T47D (cell line): ENCODE measurements around a stretch of chr11.

DNA sequence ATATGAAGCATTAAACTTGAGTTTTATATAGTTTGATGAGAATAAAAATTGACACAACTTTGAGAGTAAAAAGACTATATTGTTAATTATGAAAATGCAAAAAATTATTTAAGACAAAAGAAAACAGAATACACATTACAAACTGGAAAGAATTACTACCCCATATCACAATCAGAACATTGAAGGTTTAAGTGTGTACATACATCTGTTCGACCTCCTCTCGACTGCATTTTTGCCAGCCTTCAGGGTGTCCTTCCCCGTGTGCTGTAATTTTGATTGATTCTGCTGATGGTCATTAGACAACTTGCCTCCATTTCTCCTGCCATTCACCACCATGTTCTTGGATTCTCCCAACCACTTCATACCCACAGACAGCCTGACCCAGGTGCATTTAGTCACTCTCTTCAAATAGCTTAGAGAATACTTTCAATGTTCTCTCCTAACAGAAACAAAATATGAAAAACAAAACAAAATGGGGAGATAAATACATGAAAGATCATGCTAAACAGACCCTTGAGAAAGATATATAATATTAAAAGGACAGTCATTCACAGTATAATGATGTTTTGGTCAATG lies 23.3 kb downstream of the KMT5B start:
- RRBS = no CpG with 5 or more reads among the region's 3 CpGs

GRCh38 chr11:68211520-68212035 lies 1.5 kb downstream of the KMT5B start:
- RRBS = 0% methylated on average over 1 of the region's 15 CpGs

DNA sequence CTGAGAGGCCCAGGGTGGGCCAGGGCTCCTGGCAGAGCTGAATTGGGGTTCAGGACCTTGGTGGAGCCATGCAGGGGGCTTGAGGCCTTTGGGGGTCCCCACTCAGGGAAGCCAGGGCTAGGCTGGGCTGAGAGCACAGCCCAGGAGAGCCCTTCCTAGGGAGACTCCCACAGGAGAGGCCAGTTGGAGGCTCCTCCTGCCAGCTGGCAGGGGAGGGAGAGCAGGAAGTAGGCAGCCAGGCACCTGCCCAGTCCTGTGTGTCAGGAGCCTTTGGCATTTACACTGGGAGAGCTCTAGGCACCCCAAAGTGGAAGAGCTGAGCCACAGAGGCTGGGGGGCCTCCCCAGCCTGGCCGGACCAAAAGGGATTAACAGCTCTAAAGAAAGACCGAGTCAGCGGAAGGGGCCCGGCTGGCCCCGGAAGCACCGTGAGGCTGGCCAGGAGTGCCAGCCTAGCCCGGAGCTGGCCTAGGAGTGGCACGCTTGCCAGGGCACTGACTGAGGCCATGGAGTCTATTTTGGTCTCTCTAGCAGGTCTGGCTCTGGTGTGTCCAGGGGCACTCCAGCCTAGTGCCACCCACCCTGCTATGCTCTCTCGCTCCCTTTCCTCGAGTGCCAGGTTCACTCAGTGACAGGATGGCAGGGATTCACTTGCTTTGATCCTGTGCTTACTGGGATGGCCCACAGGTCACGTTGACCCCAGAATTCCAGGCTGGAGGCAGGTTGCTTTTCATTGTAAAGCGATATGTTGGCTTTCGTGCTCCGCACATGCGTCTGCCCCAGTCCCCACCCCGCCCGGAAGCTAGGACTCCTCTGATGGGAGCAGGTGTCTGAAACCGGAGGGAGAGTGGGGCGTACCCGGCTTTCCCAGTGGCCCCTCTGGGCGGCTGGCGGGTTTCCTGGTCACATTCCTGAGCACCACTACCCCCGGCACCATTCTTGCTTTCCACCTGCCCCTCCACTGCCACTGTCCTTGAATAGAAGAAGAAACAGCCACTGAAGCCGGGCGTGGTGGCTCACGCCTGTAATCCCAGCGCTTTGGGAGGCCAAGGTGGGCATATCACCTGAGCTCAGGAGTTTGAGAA lies 3.3 kb upstream of the KMT5B start:
- RRBS = 52% methylated on average over 8 of the region's 27 CpGs

GRCh38 chr11:68271014-68271785 lies 573 bp downstream of the C11orf24 start:
- RRBS = 2% methylated on average over 3 of the region's 23 CpGs

DNA sequence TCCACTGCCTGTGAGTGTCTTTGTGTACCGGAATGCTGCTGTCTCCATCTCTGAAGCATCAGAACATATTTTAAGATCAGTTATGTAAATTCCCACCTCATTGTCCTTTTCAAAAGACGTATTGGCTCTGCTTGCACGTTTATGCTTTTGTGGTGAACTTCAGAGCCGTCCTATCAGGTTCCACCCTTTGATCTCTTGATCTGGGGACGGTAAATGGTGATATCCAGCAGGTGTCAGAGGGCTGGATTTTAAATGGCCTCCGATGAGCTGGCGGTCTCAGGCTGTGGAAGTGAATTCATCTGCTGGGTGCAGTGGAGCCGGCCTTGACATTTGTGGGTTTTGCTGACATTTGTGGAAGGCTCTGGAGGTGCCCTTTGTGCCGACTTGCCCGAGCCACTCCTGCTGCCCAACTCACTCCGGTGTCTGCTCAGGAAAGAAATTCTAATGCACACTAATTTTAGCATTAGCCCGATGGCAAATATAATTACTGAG lies 8.9 kb downstream of the LRP5 start:
- RRBS = 94% methylated on average over 2 of the region's 12 CpGs

GRCh38 chr11:68342317-68343352 lies 30.2 kb downstream of the LRP5 start:
- RRBS = 3% methylated on average over 7 of the region's 22 CpGs

- RRBS = 24% methylated on average over 4 of the region's 30 CpGs
Measured at GRCh38 chr11:68380344-68381091, 68.1 kb downstream of the LRP5 start.

- RRBS = no CpG with 5 or more reads among the region's 21 CpGs
Measured at GRCh38 chr11:68388399-68389479, 71.8 kb upstream of the PPP6R3 start.

DNA sequence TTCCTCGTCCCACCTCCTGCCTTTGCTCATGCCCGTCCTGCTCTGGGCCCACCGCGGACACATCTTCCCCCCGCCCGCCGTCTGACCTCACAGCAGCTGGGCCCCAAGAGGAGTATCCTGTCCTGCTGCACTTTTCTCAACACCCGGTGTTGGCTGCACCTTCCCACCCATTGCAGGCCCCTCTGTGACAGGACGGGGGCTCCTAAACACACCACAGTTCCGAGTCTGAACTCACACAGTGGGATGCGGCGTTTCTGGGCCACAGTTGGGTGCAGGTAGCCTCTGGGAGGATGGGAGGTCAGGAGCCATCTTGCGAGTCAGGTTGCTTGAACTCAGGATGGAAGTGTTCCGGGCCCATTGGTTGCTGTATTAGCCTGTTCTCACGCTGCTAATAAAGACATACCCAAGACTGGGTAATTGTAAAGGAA lies 12.9 kb upstream of the PPP6R3 start:
- RRBS = no CpG with 5 or more reads among the region's 15 CpGs

- RRBS = 93% methylated on average over 5 of the region's 46 CpGs
Measured at GRCh38 chr11:68448430-68449522, 11.8 kb upstream of the PPP6R3 start.

DNA sequence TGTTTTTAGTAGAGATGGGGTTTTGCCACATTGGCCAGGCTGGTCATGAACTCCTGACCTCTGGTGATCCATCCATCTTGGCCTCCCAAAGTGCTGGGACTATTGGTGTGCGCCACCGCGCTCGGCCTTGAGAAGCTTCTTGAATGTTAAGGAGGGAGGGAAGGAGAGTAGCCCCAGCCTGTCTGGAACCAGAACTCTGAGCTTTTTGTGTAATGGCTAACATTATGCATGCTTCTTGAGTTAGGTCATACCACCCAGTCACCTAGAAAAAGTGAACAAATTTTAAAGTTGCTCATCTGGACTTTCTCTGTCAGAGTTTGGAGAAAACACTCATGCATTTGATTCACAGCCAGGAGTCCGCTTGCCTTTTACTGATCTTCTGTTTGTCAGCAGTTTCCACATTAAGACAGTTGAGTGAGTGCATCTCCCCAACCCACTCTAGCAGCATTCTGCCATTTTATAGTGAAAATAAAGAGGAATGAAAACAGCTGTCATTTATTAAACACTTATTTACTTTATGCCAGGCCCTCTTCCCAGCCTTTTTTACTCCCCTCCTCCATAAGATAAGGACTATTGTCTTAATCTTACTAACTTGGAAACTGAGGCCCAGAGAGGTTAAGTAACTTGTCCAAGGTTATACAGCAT lies 82.1 kb downstream of the PPP6R3 start:
- RRBS = no CpG with 5 or more reads among the region's 5 CpGs

- RRBS = no CpG with 5 or more reads among the region's 3 CpGs
Measured at GRCh38 chr11:68614913-68615372, 69.4 kb upstream of the GAL start.

GRCh38 chr11:68725916-68726309 lies 25.4 kb downstream of the TESMIN start:
- RRBS = no CpG with 5 or more reads among the region's 5 CpGs

- RRBS = no CpG with 5 or more reads among the region's 19 CpGs
Measured at GRCh38 chr11:68762900-68763820, 11.8 kb upstream of the TESMIN start.

DNA sequence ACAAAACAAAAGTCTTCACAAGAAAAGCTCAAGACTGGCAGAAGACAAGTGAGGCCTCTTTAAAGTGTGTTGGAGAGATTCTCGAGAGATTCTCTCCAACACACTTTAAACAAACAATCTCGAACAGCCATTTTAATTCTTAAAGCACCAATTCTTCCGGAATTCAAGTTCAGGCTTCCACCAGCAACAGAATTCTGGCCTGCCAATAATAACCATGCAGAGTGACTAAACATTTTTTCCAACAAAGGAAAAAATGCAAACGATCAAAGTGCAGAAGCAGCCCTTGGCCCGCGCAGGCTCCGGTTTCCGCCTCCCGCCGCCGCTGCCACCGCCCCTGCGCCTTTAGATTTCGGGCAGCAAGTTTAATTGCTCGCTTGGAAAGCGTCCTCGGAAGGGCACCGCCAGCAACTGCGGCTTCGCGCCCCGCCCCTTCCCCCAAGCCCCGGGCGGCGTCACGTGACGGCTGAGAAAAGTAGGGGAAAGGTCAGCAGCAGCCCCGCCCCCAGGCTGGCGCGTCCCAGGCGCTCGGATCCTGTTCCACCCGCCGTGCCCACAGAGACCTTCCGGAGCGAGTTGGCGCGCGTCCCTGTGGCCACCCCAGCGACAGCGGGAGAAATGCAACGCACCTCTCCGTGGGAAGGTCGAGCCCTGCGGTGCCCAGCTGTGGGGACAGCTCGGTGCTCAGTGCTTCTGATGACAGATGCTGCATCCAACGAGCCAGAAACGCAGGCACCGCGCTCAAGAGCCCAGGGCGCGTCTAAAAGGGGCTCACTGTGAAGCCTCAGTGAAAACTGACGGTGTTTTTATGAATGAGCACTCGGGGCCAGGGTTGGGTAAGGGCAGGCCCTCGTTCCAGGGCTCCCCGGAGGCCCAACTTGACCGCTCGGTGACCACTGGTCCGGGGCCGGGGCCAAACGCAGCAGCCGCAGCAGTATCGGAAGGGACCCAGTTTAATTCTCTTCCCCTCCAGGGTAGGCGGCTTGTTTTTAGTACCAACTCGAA lies 2.5 kb downstream of the CPT1A start:
- RRBS = under 1% methylated on average over 11 of the region's 65 CpGs

DNA sequence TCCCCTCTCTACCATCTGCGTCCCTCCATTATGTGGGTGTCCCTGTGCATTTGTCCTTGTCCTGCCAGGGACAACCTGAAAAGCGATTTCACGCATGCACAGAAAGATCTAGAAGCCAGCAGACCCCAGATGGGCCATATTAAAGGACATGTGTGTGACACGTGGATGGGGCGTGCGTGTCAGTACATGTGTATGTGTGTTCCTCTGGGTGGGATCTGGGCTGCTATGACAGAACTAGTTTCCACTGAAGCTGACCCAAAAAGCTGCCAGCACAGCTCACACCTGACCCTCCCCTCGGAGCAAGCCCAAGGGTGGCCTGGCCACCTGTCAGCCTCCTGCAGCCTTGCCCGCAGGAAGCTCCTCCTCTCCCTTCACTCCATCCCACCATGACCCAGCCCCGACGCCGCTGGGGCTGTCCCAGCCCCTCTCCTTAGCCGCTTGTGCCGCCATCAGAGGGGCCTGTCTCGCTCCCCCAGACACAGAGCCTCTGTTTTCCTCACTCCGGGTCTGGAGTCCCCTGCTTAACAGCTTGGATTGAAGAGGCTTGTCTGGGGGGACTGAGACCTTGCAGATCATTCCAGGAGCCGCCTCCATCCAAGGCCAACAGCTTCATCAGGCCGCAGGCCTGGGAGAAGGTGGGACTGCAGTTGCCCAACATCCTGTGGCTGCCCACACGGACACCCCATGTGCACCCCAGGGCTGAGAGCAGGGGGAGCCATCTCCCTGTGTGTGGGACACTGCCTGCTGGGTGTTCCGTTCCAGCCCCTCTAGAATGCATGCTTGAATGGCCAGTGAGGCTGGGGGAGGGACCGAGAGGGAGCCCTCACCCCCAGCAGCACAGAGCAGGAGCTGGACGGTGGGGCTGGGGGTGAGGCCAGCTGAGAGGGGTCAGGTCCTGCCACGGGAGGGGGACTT lies 875 bp downstream of the MRGPRF start:
- RRBS = no CpG with 5 or more reads among the region's 22 CpGs

GRCh38 chr11:69018198-69018624 lies 5.2 kb upstream of the MRGPRF start:
- RRBS = no CpG with 5 or more reads among the region's 10 CpGs

DNA sequence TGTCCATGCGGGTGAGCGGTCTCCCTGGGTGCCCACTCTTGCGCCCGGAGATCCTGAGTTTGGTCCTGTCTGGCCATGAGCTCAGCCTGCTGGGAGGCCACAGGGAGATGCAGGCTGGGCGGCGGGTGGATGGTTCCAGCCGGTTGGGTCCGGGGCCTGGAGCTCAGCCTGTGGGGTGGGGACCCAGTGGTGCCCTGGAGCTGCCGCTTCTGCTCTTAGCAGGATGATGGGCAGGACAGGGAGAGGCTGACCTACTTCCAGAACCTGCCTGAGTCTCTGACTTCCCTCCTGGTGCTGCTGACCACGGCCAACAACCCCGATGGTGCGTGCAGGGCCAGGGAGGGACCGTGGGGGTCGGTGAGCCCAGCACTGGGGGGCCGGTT lies 18.5 kb downstream of the TPCN2 start:
- RRBS = 92% methylated on average over 7 of the region's 15 CpGs

- RRBS = no CpG with 5 or more reads among the region's 29 CpGs
Measured at GRCh38 chr11:69115465-69116134, 40.1 kb upstream of the SMIM38 start.

GRCh38 chr11:69137436-69137950 lies 18.2 kb upstream of the SMIM38 start:
- RRBS = no CpG with 5 or more reads among the region's 6 CpGs